ENCODE measurements around the genes NAGA and CYB5R3.

DNA sequence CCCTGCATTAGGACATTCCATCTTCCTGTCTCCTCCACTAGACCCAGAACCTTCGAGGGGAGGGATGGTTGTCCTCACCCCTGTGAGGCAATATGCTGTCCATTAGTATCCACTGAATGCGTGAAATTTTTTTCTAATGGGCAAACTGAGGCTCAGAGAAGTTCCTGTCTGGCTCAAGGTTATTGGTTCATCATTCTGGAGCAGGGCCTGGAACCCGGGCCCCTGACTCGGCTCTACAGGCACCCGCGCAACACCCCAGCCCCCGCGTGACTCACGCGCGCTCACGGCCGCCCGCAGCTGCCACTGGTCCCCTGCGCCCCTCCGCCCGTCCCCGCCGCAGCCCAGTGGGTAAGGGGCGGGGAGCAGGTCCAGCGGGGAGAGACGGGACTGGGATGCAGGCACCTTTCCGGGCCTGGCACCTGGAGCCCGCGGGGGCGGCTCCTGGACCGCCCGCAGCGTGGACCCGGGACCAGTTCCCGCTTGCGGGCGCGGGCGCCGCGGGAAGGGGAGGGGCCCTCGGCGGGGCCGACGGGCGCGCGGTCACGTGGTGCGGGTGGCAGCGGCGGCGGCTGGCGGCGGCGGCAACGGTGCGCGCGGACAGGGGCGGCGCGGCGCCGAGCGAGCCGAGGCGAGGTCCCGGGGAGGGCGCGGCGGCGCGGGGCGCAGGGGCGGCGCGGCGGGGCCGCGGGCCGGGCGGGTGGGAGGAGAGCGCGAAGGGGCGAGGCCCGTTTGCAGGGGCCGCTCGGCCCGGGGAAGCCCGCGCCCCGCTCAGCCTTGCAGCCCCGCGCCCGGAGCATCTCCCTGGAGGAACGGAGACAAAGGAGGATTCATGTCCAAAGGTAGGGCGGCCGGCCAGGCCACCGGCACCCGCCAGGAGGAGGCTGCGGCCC lies 7.2 kb downstream of the SEPTIN3 start:
- PRO-cap = no peak

DNA sequence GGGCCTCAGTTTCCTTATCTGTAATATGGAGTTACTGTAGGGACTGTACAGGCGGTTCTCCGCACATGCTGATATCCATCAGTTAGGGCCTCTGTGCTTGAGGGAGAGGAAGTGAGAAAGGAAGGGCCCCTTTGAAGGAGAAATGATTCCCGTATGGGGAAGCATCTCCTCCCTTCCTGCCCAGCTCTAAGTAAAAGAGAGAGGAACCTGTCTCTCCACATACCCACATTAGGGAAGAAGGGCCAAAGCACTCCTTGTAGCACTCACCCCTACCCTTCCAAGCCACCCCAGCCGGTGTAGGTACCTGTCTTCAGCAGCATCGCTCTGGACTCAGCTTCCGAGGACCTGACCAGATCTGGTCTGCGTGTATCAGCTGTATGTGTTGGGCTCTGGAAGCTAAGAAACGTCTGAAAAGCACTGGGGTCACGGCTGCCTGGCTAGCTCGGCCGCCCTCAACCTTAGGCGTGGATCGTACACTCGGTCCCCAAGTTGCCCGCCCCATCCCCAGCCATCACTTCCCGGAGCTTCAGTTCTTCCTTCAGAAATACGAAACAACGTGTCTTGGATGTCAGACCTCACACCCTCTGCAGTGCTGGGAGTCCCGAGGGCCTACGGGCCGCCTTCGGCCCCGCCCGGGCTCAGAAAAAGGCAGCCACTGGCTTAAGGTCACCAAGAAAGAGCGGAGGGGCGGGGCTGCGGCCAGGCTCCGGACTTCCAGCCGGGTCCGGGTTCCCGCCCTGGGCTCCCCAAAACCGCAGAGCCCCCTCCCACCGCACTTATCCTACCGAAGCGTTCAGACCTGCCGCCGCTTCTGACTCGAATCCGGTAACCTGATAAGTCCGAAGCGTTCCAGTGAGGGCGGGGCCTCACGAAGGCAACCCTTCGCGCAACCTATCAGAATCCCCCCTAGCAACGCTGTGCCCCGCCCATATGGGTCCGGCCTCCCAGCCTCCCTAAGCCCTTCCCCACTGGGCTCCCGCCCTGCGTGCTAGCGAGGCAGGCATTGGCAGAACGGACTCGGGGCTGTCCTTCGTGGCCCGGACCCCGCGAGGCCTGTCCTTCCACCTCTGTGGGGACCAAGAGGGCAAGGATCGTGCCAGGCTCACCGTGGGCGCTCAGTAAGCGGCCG lies at the start of gene NAGA:
NAGA (minus strand) TSS at position 835 of the 1,129 bp plus-strand sequence.
- PRO-cap = bidirectional peak, plus-strand start at position 1,070 of the sequence, minus-strand start at position 813 of the sequence

GRCh38 chr22:42273547-42274525 lies 3.4 kb upstream of the TCF20 start:
- PRO-cap = no peak

- PRO-cap = no peak
Observed at GRCh38 chr22:42317989-42318757, 47.7 kb upstream of the TCF20 start.

GRCh38 chr22:42365143-42365908 lies 66.9 kb downstream of the NFAM1 start:
- PRO-cap = unidirectional peak, plus-strand start at chr22:42365260

DNA sequence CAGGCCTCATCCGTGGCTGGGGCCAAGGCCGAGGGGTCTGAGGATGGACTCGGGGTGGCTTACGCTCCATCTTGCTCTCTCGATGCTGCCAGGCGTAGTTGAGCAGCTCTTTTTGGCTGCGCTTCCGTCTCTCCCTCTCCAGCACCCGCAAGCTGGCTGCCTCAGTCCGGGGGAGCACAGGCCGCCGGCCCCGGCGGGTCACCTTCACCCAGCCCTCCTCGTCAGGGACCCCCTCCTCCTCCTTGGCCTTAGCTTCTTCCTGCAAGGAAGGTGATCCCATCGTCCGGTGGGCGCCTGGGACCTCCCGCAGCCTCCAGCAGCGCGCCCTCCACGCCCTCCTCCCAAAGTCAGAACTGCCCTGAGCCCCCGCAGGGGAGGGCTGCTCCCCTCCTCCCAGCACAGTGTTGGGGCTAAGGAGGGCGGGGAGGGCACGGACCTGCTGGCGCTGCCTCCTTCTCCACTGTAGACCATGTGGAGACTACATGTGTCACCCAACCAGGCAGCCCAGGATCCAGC lies 22.2 kb downstream of the SERHL2 start:
- PRO-cap = no peak

GRCh38 chr22:42576686-42577336 lies 23.1 kb downstream of the SERHL2 start:
- PRO-cap = no peak

DNA sequence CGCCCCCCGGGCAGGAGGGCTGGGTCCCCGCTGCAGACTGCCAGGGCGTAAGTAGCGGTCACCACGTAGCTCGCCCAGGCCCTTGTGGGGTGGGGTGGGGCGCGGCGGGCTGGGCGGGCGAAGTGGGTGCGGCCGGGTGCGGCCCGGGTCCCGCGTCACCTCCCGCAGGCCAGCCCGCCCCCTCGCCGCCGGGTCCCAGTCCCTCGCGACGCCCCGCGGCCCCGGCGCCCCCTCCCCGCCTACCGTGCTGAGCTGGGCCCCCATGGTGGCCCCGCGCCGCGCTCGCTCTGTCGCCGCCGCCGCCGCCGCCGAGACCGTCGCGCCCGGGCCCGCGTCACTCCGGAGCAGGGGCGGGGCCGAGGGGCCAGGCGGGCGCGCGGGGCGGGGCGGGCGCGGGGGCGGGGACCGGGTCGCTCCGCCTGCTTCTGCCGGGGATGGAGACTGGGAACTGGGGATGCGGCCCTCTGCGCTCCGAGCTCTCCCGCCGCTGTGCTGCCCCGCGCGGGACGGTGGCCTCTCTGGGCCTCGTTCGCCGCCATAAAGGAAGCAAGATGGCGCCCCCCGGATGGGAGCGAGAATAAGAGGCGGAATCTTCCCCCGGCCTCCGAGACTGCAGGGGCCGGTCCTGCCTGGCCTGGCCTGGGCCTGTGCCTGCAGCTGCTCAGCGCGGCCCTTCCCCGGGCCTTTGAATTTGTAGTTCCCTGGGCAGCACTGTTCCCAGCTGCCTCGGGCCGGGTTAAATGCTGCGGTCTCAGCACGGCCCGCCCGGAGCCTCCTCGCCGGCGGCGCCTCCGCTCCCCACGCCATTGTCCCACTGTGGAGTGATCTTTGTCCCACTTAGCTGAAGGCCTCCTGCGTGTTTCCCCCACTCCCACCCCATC lies at the start of gene CYB5R3:
CYB5R3 (minus strand) TSS at position 341 of the 881 bp plus-strand sequence.
- PRO-cap = bidirectional peak, plus-strand start at position 172 of the sequence, minus-strand start at position 84 of the sequence; bidirectional peak, plus-strand start at position 434 of the sequence, minus-strand start at position 289 of the sequence

DNA sequence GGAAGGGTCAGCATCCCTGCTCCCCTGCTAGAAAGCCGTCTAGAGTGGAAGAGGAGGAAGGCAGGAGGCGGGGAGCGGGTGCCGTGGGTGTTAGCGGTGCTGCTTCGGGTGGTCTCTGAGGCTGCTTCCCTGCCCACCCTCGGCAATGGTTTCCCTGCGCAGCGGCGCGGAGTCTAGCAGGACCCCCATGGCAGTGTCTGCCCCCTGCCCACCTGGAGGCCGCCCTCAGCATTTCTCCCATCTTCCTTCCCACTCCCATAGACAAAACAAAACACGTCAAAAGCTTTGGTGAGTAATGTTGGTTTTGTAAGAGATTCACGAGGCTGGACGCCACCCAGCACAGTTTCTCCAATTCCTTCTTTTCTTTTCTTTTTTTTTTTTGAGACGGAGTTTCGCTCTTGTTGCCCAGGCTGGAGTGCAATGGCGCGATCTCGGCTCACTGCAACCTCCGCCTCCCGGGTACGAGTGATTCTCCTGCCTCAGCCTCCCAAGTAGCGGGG lies 38.6 kb upstream of the A4GALT start:
- PRO-cap = no peak

GRCh38 chr22:42806112-42806694 lies 50.9 kb downstream of the ARFGAP3 start:
- PRO-cap = no peak

- PRO-cap = no peak
Observed at GRCh38 chr22:42867486-42868128, 10.5 kb upstream of the ARFGAP3 start.

DNA sequence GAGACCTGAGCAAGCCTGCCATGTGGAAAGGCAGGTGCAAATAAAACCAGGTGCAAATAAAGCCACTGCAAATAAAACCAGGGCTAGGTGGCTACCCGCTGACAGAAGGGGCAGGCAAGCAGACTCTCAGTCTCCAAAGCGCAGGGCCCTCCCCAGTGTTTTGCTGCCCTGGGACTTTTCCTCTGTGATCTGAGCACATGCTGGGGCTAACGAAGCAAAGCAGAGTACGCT lies 22.5 kb upstream of the ARFGAP3 start:
- PRO-cap = no peak

DNA sequence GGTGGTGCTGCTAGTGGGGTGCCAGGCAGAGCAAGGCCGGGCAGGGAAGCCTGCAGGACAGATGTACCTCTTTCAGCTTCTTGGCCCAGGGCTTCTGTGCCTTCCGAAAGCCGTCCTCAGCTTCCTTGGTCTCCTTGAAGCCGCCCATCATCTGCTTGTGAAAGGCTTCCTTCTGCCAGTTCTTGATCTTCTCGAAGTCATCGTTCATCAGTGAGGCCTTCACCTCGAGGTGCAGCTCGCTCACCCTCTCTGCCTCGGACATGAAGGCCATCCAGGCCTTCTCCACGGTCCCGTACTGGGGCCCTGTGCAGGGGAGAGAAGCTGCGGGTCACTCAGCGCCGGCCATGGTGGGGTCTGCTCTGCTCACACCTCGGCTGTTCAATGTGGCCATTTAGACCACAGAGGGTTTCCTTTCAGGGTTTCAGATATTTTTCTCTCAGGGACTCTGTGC lies 33.8 kb upstream of the ARFGAP3 start:
- PRO-cap = no peak

DNA sequence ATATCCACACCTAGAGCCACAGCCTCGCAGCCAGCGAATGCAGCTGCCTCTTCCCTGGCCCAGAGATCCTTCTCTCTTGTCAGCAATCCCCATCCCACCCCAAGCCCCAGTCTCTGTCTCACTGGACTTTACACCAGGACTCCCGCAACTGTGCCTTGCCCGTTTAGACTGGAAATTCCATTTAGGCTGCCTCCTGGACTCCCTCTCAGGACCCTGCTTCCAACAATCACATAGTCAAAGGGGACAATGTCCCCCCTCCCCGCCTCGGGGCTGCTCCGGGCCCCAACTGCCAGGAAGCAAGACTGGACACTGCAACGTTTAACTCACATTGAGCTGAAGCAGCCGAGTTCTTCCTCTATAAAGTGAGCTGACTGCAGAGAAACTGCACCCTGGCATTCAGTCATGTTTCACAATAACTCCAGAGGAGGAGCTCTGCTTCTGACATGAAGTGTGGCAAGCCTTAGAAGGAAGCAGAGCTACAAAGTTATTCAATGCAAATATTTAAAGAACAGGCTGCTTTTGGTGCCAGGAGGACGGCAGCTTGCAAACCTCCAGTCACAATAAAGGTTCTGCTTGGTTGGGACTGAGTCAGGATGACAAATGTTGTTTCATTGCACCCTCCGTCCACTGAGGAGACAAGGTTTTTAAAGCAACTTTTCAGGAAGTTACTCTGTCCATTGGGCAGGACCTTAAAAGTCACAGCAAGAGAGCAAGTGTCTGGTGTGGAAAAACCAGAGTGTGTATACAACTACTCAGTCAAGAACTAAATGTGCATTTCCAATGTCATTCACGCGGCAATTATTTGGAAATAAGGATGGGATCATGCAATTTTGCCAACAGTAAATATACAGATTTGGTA lies 19.9 kb downstream of the PACSIN2 start:
- PRO-cap = bidirectional peak, plus-strand start at position 511 of the sequence, minus-strand start at position 384 of the sequence

DNA sequence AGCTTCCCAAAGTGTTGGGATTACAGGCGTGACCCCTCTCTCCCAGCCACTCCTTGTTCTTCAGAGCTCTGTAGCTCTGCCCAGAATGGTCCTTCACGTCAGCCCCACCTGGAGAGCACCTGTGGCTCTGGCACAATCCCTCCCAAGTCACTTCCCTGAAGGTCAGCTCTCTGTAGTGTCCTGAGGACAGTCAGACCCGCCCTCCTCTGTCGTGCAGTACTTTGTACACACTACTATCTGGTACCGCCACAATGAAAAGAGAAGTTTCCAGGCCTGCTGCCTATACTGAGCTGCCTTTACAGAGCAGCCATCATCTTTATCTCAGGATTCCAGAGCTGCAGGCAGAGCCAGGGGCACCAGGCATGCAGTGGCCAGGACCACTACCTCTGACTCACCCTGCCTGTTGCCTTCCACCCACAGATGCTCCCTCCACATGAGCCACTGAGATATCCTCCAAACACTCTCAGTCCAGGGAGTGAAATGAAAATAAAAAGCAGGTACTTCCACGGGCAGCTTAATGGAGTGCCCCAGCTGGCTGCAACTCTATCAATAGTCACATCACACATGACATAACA lies 7.4 kb downstream of the PACSIN2 start:
- PRO-cap = no peak

GRCh38 chr22:43014007-43015022 lies 634 bp downstream of the PACSIN2 start:
- PRO-cap = unidirectional peak, plus-strand start at chr22:43014424

DNA sequence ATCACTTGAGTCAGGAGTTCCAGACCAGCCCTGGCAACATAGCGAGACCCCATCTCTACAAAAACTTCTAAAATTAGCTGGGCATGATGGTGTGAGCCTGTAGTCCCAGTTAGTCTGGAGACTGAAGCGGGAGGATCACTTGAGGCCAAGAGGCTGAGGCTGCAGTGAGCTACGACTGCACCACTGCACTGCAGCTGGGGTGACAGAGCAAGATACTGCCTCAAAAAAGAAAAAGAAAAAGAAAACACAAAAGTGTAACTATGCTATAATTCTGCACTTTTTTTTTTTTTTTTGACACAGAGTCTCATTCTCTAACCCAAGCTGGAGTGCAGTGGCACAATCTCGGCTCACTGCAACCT lies 3.9 kb downstream of the MCAT start:
- PRO-cap = no peak

DNA sequence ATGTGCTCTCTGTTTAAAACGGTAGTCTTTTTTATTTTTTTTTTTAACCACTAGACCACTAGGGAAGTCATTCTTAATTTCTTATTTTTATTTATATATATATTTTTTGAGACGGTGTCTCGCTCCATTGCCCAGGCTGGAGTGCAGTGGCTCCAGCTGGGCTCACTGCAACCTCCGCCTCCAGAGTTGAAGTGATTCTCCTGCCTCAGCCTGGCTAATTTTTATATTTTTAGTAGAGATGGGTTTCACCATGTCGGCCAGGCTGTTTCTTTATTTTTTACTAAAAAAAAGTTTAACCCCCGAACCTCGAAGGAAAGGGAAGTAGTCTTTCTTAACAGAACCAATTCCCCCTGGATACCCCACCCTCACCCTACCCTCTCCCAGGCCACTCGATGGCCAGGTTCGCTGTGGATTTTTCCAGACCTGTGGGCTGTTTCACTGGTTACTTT lies 2.4 kb downstream of the TSPO start:
- PRO-cap = no peak

DNA sequence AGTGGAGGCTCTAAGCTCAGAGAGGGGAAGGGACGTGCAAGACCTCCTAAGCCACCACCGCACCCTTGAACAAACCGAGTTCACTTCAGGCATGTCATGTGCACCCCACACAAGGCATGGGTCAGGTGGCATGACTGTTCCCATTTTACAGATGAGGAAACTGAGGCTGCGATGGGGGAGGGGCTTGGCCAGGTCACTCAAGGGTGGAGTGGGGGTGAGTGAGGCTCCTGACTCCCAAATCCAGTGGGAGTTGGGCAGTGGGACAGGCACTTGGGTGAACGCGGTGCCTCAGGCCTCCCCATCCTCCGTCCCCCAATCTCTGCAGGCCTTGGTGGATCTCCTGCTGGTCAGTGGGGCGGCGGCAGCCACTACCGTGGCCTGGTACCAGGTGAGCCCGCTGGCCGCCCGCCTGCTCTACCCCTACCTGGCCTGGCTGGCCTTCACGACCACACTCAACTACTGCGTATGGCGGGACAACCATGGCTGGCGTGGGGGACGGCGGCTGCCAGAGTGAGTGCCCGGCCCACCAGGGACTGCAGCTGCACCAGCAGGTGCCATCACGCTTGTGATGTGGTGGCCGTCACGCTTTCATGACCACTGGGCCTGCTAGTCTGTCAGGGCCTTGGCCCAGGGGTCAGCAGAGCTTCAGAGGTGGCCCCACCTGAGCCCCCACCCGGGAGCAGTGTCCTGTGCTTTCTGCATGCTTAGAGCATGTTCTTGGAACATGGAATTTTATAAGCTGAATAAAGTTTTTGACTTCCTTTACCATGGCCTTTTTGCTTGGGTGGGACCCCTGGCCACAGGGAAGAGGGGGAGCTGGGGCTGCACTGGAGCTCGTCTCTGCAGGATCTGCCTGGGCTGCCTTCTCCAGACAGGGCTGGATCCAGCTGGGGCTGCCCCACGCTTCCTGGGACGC lies 11.4 kb downstream of the TSPO start:
- PRO-cap = no peak

- PRO-cap = no peak
Observed at GRCh38 chr22:43213116-43213571, 26.2 kb upstream of the TTLL12 start.